Skin of body (tissue), 2 donors: ENCODE measurements around a stretch of chr21.

DNA sequence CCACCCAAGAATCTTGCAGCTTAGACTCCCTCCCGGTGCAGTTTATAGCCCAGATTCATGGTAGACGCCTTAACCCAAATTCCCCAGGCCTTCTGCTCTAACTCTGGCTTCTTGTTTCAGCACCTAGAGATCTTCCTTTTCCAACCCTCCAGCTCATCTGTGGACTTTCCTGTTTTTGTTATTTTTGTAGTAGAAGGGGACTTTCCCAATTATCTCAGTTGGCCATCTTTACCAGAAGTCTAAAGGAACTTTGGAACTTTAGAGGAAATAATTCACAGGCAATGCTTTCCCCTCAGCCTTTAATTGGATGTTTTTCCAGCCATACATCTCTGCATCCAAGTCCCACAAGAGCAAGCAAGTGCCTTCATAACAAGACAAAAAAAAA, 377.5 kb downstream of the SETD4 start:
- RAMPAGE, long total RNA: no peak

GRCh38 chr21:36075088-36075463, 5.3 kb downstream of the CBR1 start:
- RAMPAGE, long total RNA: no peak

- RAMPAGE, long total RNA: no peak
Observed at GRCh38 chr21:36187066-36187534, 30.5 kb downstream of the DOP1B start.

- RAMPAGE, long total RNA: no peak
Observed at GRCh38 chr21:36202054-36202808, 45.6 kb downstream of the DOP1B start.

DNA sequence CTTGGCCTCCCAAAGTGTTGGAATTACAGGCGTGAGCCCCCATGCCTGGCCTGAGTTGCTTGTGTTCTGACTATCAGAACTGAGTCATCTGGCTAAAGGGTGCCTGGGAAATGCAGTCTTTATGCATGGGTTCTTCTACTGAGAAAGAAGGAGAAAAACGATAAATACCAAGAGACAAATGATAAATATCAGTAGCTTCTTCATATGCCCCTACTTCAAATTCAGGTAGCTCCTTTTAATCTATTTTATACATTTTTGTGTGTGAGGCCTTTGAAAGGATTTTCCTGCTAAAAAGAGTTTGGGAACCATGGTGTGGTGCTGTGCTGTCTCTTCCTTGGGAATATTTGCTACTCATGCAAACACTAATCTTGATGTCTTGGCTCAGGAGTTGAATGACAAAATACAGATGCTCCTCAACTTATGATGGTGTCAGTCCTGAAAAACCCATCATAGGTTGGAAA, 14.2 kb upstream of the CHAF1B start:
- RAMPAGE, long total RNA: no peak

GRCh38 chr21:36422201-36422819, 37.1 kb downstream of the CHAF1B start:
- RAMPAGE, long total RNA: no peak

DNA sequence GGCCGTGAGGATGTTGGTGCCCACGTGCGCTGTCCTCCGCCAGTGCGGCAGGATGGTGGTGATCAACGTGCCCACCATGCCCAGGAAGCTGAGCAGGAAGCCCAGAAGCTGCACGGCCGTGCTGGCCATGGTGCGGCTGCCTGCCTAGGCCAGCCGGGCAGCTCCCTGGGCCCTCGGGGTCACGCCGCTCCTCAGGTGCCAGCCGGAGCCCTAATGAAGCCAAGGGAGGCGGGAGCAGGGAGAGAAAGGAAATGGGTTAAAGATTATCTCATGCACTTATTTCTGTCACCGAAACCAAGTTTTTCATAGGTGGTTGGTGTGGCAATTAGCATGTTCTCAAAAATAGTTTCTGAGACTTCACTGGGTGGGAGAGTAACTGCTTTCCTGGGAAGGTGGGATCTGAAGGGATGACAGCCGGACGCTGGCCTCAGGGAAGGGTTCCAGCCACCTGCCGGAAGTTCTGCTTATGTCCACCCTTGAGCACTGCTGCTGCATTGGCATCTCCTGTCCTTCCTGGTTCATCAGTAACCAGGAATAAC, 18.3 kb downstream of the CLDN14 start:
- RAMPAGE, long total RNA: no peak

- RAMPAGE, long total RNA: no peak
Observed at GRCh38 chr21:36542598-36543182, 62.8 kb upstream of the CLDN14 start.

DNA sequence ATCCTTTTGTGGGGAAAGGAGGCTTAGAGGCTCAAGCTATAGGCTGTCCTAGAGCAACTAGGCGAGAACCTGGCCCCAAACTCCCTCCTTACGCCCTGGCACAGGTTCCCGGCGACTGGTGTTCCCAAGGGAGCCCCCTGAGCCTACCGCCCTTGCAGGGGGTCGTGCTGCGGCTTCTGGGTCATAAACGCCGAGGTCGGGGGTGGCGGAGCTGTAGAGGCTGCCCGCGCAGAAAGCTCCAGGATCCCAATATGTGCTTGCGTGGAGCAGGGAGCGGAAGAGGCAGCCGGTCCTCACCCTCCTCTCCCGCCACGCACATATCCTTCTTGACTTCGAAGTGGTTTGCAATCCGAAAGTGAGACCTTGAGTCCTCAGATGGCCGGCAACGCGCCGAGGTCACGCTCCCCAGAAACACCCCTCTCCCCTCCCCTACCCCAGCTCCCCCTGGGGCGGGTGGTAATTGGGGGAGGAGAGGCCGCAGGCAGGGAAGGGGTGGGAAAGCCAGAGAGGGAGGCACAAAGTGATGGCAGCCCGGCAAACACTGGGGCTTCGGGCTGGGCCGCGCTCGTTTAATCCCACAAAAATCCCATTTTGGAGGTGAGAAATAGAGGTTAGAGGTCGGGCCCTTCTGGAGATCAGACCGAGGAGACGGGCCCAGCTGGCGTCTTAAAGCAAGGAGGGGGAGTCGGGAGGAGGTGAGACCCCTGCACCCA, 6.2 kb downstream of the SIM2 start:
- RAMPAGE, long total RNA: no peak

DNA sequence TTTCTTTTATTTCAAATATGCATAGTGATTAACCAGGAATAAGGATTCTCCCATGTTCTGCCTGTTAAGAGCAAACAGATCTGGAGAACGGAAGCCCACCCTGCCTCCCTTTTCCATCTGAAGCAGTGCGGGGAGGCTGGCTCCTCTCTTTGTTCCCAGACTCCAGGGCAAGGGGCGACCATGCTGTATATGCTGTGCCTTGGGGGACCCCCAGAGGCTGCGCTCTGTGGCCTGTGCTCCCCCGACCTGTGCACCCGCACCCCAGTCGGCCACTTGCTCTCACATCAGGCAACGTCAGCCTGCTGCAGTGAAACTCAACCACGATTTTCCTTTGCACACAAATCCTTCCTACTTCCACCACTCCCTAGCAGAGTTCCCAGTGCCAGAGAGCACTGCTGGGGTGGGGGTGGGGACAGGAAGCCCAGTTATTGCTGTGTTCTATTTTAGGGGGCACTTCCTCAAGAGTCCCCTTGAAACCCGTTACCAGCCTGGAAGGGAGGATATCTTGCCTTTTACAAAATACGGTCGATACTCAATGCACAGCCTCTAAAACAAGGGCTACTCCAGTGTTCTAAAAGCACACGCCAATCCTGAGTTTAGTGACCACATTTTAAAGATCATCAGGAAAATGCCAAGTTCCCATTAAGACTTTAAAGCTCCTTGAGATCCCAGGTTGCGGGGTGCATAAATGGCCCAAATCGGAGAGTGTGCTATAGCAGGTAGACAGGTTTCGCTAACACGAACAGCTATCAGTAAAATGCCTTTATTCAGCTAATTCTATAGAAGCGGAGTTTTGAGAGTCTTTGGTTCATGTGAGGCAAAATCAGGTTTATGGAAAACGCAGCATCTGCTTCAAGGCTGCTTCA, 52.6 kb downstream of the SIM2 start:
- RAMPAGE, long total RNA: no peak

DNA sequence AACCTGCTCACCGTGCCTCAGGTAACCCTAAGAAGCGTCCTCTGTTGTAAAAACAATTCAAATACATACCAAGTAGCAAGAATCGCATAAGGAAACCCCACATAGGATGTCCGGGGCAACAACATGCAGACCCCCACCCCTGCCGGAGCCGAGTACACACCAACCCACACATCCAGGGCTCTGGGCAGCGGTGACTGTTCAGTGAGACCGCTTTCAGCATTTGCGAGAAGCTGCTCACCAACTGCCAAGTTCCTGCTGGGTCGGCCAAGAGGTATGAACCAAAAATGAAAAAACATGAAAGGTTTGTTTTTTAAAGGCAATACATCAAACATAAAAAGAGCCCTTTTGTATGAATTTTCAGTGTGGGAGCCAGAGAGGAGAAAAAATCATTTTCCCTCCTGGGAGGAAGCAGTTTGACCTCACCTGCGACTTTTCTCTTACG, 92.2 kb downstream of the SIM2 start:
- RAMPAGE, long total RNA: no peak

- RAMPAGE, long total RNA: no peak
Observed at GRCh38 chr21:37103463-37104038, 30.5 kb downstream of the TTC3 start.

GRCh38 chr21:37108203-37108857, 35.3 kb downstream of the TTC3 start:
- RAMPAGE, long total RNA: no peak

GRCh38 chr21:37135259-37135611, 62.2 kb downstream of the TTC3 start:
- RAMPAGE, long total RNA: no peak

- RAMPAGE, long total RNA: no peak
Observed at GRCh38 chr21:37210181-37210521, 57.0 kb downstream of the VPS26C start.

GRCh38 chr21:37338510-37339581, 27.7 kb upstream of the DYRK1A start:
- RAMPAGE, long total RNA: no peak

DNA sequence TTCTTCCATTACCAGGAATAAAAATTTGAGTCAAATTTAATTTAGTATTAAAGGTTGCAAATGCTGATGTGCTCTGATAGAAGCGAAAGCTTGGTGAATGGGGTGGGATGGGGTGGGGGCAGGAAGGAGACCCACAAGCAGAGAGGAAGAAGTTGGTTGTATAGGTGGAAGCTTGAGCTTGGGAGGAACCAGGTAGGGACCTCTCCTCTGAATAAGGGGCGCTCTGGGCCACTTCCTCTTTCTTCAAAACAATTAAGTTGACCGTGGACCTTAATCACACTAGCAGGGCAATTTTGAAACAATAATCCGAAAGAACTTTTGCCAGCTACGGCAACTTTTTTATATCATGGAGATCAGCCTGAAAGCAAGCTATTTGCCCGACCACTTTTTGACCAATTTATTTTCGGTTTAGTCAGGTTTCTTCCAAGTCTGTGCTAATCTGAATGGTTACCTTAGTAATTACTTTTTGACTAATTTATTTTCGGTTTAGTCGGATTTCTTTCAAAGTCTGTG, 1.8 kb upstream of the DYRK1A start:
- RAMPAGE, long total RNA: no peak

DNA sequence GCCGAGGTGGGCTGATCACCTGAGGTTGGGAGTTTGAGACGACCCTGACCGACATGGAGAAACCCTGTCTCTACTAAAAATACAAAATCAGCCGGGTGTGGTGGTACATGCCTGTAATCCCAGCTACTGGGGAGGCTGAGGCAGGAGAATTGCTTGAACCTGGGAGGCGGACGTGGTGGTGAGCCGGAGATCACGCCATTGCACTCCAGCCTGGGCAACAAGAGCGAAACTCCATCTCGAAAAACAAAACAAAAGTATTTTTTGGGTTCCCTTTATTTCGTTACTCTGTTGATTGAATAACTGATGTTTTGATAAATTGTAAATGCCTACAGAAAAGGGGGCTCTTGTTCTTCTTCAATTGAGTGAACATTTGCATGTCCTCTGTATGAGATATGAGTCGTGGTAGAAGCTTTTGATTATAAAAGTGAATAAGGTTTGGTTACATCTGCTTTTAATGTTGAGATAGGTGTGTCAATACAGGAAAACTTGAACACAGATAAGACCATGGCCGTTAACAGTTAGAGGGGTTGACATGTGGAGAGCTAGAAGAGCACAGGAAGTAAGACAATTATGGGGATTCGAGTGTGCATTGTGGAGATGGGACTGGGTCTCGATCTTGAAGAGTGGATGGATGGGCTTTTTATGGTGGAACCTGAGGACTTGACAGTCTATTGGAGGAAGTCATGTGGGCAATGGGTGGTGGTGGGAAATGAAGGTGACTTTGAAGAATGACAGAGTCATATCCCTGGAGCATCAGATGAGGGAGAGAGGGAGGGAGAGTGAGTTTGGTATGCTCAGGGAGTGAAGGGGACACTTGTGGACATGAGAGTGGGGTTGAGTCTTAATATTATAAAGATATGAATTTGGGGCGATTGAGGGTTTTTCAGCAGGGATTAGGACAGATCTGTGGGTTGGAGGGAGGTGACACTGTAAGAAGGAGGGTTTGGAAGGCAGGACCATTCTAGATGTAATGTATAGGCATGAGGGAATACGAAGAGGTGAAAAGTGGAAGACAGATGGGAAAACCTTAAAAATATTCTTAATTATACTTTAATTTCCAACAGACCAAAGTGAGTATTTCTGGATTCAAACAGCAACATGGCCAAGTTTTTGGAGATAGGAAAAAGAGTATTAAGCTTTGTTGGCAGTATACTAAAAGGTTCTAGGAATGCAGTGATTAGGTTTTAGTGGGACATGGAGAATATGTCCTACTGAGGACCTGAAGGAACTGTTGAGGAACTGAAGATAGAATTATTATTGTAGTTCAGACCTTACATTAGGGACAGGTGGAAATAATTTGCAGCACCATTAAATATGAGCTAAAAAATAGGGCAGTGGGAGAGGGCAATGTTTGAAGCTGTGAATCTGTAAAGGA, 12.2 kb downstream of the DYRK1A start:
- RAMPAGE, long total RNA: no peak

GRCh38 chr21:37387848-37388291, 21.3 kb downstream of the DYRK1A start:
- RAMPAGE, long total RNA: no peak

DNA sequence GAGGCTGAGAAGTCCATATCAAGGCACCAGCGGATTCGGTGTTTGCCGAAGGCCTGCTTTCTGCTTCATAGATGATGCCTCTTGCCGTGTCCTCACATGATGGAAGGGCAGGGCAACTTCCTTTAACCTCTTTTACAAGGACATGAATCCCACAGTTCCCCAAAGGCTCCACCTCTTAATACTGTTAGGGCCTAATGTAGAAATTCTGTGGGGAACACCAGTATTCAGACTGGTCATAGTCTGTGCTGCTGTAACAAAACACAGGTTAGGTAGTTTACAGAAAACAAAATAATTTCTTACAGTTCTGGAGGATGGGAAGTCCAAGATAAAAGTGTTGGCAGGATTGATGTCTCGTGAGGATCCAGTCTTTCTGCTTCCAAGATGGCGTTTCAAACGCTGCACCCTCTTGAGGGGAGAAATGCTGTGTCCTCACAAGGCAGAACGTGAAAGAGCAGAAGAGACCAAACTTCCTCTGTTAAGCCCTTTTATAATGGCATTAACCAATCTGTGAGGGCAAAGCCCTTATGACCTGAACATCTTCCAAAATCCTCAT, 26.0 kb downstream of the DYRK1A start:
- RAMPAGE, long total RNA: no peak